ENCODE measurements around a stretch of chr1.

- PRO-cap: no peak
Measured at GRCh38 chr1:55375402-55375639, 160.2 kb upstream of the USP24 start.

- PRO-cap: no peak
Measured at GRCh38 chr1:55577868-55578294, 362.7 kb upstream of the USP24 start.

DNA sequence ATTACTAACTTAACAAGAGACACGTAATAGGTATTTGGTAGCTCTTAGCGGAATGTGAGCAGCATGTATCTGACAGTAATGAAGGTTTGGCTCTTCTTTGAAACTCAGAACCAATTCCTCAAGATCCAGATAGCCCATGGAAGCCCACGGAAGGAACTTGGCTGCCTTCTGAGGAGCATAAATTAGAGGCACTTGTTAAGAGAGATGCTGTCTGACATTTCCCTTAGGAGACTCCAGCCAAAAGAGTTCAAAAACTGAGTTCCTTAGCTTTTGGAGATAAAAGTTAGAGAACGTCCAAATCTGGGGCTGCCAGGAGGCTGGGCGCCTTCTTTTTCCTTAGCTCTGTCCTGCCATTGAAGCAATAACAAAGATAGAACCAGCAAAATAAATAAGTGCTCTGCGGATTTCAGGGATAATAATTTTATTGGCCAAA, 439.6 kb upstream of the USP24 start:
- PRO-cap: no peak

- PRO-cap: no peak
Measured at GRCh38 chr1:56255859-56256007, 323.6 kb downstream of the PLPP3 start.

DNA sequence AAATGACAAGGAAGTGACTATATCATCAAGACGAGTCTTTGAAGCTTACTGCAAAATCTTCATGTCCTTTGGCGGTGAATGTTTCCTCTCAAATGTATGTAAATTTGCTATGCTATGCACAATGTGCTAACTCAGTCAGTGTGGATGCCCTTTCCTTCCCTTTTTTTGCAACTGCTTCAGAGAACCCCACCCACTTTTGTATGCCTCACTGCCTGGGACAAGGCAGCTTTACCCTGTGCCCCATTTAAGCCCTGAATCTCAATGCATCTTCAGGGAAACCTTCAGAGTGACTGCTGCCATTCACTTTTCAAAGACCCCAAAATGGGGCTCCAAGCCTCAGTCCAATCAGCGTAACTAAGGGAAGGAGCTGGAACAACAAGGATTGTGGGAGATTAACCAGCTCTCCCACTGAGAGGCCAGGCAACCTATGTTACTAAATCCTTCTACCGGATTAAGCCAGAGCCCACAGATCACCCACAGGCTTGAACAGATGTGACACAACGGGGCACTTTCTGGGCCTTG, 154.5 kb downstream of the PLPP3 start:
- PRO-cap: no peak

- PRO-cap: no peak
Measured at GRCh38 chr1:56432477-56433648, 146.5 kb downstream of the PLPP3 start.

- PRO-cap: no peak
Measured at GRCh38 chr1:56461940-56462660, 117.3 kb downstream of the PLPP3 start.

- PRO-cap: no peak
Measured at GRCh38 chr1:56466181-56466973, 113.0 kb downstream of the PLPP3 start.

- PRO-cap: no peak
Measured at GRCh38 chr1:56505944-56506691, 73.2 kb downstream of the PLPP3 start.

DNA sequence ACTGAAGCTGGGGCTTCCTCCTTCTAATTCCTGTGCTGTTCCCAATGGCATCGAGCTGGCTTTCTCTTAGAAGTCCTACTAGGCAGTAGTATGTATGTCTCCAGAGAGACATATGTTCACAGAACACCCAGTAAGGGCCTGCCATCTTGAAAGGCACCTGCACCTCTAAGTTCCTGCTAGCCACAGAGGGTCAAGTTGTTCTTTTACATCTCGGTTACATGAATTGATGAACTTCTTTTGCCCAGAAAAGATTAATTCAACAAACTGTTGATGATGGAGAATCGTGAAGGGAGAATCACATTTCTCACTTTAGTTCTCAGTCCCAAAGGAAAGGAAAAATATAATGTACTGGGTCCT, 50.1 kb downstream of the PLPP3 start:
- PRO-cap: no peak

GRCh38 chr1:56530517-56531283, 48.7 kb downstream of the PLPP3 start:
- PRO-cap: no peak

- PRO-cap: bidirectional peak, plus-strand start at chr1:56577973, minus-strand start at chr1:56577861
Measured at GRCh38 chr1:56577758-56578517, 1.4 kb downstream of the PLPP3 start.

- PRO-cap: bidirectional peak, plus-strand start at chr1:56579770, minus-strand start at chr1:56579658
Measured at GRCh38 chr1:56579729-56579930, 267 bp upstream of the PLPP3 start.

GRCh38 chr1:56897178-56897578, 42.6 kb downstream of the C8A start:
- PRO-cap: no peak

DNA sequence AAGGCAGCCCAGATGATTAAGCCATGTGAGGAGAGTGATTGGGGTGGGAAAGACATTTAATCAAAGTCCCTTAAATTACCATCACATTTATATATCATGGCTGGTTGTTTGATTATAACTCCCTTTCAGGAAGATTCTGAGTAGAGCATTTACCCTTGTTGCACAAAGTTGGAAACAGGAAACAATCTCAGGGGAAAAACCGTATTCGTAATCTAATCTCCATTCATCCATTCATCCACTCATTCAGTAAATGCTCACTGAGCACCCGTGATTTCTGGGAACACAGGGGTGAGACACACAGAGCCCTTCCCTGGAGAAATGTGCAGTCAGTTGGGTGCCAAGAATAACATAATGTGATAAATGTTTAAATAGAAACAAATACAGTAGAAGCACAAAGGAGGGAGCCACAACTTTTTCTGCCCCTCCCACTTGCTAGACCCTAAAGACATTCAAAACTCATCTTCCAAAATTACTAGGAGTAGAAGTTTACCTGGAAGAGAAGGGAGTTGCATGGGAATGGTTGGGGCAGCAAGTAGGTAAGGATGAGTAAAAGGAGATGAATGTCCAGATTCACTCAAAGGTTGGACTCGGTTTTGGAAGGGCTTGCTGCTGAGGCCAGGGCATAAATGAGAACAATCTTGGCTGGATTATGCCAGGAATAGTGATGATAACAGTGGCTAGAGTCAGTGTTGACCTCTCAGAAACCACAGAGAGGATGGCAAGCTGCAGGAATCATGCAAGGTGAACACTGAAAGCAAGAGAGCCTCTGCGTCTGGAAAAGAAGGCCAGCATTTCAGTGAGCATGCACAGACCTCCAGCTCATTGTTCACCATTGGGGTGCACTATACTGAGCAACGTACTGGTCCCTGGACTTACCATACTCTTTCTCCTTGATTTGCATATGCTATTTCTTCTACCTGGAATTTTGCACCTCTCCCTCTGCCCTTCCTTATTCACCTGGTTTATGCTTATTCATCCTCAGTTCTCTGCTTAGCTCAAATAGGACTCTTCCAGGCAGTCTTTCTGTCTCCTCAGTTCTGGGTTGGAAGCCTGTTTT, 43.3 kb downstream of the C8A start:
- PRO-cap: no peak

GRCh38 chr1:57230633-57231136, 193.2 kb downstream of the DAB1 start:
- PRO-cap: no peak

GRCh38 chr1:57957421-57957923, 533.6 kb upstream of the DAB1 start:
- PRO-cap: no peak

DNA sequence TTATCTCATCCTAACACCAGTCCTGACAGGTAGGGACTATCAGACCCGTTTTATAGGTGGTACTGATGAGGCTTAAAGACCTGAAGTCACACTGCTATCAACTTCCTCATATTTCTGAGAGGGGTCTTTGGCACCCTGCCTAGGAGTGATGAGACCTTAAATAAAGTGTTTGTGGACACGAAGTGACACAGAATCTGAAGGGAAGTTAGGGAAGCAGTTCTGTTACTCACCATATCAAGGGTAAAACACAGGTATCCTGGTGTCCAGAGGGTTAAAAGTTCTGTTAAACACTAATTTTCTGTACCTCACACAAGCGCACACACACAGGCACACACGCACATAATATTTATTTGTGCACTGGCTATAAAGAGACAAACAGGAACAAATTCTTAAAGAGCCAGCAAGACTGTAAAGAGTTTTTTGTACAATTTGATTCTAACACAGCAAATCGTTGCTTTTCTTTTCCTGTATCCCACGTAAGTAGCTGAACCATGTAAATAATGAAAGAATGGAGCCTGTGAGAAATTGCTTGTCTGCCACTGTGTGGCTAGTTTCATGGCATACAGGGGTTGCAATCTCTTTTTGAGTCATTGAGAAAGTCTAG, 776 bp upstream of the TACSTD2 start:
- PRO-cap: no peak

DNA sequence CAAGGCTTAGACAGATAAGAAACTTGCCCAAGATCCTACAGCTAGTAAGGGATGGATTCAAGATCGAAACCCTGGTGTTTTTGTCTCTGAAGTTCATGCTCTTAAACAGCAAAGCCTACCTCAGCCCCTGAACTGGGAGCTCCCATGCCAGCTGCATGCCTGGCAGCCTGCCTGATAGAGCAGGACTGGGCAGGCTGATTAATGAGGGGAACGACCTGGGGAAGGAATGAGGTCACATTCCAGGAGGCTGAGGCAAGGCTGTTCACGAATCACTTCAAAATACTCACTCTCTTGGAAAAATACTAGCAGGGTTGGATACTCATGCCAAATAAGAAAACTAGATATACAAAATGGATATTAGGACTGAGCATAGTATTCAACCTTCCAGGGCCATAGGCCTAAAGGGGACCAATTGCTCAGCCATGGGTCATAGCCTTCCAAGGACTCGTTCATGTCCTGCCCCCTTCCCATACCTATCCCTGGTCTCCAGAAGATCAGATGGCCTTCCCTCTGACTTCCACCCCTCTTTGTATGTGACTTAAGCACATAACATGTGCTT, 15.5 kb upstream of the TACSTD2 start:
- PRO-cap: no peak

GRCh38 chr1:58618232-58618766, 41.2 kb upstream of the TACSTD2 start:
- PRO-cap: no peak

Measured in left ventricle myocardium (tissue), 1 donor.